ENCODE measurements around the genes TERB1 and CA7.

DNA sequence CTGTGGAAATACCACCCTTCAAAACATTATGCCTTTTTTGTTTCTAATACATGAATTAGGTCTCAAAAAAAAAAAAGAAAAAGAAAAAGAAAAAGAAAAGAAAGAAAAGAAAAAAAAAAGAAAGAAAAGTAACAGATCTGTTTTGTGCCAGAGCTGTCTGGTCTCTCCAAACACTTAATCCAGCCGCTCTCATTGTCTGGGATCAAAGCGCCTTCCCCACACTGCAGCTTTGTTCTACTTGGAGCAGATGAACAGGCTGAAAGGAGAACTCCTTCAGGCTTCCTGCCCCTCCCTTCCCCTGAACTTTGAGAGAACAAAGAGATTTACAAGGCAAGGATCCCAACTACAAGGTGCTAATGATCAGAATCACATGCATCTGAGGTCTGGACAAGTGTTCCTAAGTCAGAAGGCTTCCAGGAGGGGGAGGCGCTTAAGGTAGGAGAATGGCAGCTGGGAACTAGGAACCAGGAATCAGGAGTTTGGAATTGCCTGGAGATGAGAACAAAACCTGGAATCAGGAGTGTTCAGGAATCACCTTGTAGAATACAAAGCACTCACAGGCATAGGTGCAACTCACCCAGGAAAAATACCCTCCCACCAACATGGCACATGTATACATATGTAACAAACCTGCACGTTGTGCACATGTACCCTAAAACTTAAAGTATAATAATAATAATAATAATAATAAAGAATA is 606.3 kb upstream of the CDH11 start:
- PRO-cap: no peak

- PRO-cap: no peak
Measured at GRCh38 chr16:65755184-65755646, 611.3 kb upstream of the CDH5 start.

- PRO-cap: no peak
Measured at GRCh38 chr16:65766519-65766945, 600.0 kb upstream of the CDH5 start.

- PRO-cap: no peak
Measured at GRCh38 chr16:65965605-65965922, 400.9 kb upstream of the CDH5 start.

DNA sequence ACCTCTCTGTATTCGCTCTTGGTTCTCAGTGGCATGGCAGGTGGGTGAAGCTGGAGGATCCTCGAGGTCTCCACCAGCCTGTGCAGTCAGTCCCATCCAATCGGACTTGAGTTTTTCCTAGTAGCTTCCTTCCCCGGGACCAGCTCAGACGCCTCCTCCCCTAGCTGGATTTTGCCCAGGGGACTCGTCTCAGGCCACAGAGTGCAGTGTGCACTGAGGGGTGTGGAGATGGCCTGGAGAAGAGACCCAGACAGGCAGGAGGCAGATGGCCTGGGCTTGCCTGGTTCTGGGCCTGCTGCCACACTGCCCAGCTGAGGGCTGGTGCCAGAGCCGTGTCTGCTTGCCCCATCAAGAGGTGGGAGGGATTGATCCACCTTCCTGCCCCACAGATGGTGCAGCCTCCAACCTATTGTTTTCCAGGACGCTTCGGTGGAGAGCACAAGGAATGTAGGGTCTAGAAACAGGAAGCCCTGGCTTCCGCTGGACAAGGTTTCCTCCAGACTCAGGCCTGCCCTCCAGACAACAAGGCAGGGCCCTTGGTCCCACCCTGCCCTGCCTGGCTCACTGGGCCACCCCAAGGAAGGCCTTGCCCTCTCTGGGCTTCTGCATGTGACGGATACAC is 6.8 kb upstream of the CDH5 start:
- PRO-cap: no peak

GRCh38 chr16:66513579-66514085 is 36.3 kb downstream of the TK2 start:
- PRO-cap: no peak

DNA sequence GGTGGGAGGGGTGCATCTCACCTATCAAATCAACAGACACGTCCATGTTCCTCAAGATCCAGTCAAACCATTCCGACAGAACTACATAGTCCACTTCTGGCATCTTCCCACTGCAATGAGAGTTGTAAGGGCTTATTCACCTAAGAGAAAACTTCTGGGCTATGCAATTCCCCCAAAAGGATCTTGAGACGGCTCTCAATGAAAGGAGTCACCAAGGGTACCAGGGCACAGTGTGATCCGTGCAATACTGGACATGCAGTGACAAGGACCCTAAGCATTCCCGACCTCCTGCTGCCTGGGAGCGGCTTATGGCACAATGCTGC is 32.2 kb downstream of the TK2 start:
- PRO-cap: no peak

DNA sequence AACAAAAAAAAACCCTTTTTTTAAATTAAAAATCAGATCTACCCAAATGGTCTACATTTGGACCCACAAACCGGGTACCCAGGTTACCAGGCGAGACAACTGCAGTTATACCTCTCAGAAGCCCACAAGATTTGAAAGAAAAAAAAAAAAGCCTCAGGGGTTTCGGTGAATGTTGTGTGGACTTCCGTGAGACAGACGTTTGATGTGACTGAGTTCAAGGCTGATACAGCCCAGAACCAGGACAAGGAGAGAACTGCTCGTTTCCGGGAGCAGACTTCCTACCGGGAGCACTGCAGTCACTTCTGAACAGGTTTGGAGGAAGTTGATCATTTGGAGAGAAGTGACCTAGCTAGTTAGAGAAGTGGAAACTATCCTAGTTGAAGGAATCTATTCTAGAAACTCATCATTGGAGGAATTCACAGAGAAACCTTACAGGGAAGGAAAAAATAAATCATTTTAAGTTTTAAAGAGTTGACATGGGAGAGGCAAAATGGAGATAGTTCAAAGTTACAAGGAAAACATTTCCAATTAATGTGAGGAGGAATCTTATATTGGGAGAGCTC is 875 bp downstream of the CKLF start:
- PRO-cap: unidirectional peak, plus-strand start at position 233 of the sequence

DNA sequence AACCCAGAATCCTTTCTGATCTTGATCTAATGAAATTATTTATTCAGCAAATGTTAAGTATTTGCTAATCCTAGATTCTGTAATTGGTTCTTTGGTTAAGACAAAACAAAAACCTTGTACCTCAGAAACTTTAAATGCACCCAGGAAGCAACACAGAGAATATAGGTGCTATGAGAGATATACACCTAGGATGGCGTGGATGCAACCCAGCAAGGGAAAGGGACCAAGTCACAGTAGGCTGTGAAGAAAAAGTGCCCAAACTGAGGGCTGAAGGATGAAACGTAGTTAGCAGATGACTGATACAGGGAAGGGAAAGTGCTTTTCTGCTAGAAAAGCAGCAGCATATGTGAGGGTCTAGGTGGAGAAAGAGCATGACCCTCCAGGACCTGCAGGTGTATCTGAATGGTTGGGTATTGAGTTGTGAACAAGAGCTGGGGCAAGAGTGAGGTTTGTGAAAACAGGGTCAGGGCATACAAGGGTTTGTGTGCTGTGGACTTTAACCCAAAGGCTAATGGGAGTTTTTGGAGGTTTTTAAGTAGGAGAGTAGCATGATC is 6.3 kb upstream of the CMTM1 start:
- PRO-cap: no peak

- PRO-cap: no peak
Measured at GRCh38 chr16:66619908-66620794, 15.6 kb downstream of the CMTM3 start.

DNA sequence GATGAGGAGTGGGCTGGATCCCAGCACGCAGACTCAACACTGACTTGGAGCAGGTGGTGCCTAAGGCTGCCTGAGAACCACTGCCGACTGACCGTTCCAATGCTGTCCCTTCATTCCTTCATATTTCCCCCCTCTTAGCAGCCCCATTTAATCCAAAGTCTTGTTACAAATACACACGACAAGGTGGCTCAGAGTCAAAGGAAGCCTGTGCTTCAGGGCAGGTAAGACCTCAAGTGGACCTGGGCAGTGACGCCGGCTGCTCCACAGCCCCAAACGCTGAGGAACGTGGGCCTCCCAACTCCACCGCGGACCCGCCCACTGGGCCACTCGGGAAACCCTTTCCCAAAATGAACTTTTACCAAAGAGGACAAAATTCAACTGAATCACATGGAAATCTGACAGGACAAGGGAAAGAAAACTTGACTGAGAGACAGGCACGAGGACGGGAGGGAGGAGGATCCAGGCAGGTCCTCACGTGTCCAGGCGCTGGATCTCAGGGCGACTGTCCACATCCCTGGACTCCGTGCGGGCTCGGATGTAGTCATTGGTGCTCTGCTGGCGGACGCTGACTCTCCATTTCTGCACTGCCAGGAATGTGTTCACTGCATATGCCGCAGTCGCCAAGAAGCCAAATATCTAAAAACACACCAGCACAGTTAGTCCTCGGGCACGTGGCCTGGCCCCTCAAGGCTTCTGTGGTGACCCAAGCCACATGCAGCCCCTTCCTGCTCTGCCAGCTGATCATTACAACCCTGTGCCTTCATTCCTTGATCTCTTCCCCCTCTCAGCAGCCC is 17.3 kb downstream of the CMTM3 start:
- PRO-cap: no peak

DNA sequence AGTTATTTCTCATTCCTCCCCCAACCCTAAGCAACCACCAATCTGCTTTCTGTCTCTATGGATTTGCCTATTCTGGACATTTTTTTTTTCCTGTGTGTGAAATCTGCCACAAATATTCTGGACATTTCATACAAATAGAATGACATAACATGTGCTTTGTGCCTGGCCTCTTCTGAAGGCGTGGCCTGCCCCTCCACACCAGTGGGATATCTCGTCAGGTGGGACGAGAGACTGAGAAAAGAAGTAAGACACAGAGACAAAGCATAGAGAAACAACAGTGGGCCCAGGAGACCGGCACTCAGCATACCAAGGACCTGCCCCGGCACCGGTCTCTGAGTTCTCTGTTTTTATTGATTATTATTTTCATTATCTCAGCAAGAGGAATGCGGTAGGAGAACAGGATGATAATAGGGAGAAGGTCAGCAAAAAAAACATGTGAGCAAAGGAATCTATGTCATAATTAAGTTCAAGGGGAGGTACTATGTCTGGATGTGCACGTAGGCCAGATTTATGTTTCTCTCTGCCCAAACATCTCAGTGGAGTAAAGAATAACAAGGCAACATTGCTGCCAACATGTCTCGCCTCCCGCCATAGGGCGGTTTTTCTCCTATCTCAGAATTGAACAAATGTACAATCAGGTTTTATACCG is 23.2 kb downstream of the CMTM3 start:
- PRO-cap: no peak

- PRO-cap: no peak
Measured at GRCh38 chr16:66690005-66690727, 6.4 kb downstream of the CMTM4 start.

GRCh38 chr16:66801506-66801868 is at the start of gene TERB1:
Gene TERB1 (minus strand): TSS chr16:66801584.
- PRO-cap: no peak

- PRO-cap: no peak
Measured at GRCh38 chr16:66844273-66844562, at the start of gene CA7. Gene CA7 (plus strand): TSS chr16:66844414.

DNA sequence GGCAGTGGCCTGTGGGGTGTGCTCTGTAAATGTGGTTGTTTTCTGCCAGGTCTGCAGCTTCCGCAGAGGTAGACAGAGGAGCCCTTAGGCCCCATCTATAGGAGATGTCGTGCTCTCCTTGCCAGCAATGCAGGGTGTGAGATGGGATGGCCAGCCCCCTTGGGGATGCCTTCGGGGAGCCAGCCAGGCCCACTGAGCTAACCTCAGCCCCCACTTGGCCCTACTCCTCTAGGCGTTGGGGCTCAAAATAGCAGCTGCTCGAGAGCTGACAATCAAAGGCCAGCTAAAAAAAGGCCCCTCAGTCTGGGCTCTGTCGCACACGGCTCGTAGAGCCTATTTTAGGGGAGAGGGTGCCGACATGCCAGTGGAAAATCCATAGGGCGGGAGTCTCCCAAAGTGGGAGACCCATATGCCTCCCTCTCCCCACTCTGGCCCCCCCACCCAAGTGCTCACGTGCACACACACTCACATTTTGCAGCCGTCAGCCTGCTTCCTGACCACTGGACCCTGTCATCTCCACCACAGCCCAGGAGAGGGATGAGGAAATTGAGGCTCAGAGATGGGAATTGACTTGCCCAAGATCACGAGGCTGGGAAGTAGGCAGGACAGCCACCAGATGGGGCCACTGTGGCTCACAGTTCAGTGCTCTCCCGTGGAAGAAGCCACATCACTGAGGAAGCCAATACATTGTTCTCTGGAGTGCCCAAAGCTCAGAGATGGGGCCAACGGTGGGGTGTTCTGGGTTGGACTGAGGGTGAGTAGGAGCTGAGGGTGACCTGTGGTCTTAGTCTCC is 15.7 kb downstream of the CDH16 start:
- PRO-cap: no peak

- PRO-cap: no peak
Measured at GRCh38 chr16:66911042-66911347, 7.7 kb downstream of the CDH16 start.

GRCh38 chr16:66947240-66947727 is 12.0 kb downstream of the CES2 start:
- PRO-cap: no peak

DNA sequence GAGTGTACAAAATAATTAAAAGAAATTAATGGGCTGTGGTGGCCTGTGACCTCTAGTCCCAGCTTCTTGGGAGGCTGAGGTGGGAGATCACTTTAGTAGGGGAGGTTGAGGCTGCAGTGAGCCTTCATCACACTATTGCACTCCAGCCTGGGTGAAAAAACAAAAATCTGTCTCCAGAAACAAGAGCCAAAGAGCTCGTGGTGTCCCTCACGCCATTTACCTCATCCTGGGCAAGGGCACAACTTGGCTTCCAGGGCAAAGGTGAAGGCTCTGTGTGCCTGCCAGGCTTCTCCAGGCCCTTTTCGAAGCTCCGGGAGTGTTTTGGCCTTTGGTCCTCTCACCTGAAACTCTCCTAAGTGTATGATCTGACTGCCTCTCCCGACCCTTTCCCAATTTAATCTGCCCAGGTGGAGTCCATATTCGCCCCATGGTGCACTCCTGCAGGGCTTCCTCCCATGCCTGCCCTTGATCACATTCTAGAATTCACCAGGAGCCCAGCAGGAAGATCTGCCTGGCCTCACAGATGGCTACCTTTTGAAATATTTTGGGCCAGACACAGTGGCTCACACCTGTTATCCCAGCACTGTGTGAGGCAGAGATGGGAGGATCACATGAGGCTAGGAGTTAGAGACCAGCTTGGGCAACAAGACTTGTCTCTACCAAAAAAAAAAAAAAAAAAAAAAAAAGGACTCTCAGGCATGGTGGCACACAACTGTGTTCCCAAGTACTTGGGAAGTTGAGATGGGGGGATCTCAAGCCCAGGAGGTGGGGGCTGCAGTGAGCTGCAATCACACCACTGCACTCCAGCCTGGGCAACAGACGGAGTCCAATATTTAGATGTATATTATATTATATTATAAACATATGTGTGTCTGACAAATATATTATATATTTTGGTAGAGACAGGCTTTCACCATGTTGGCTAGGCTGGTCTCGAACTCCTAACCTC is 11.4 kb upstream of the CES3 start:
- PRO-cap: no peak

GRCh38 chr16:67069081-67069391 is 40.1 kb downstream of the CBFB start:
- PRO-cap: no peak

Data from pulmonary lymph node (tissue), 1 donor.